SUDHL5 (cell line): ENCODE measurements around the gene MAS1.

- PRO-cap, result unidirectional peak, plus-strand start at chr6:157761831; unidirectional peak, plus-strand start at chr6:157761850
These were observed 61.4 kb upstream of the SNX9 start for GRCh38 chr6:157761661-157761968.

- PRO-cap, result no peak
These were observed 9.4 kb upstream of the SNX9 start for GRCh38 chr6:157813636-157814150.

DNA sequence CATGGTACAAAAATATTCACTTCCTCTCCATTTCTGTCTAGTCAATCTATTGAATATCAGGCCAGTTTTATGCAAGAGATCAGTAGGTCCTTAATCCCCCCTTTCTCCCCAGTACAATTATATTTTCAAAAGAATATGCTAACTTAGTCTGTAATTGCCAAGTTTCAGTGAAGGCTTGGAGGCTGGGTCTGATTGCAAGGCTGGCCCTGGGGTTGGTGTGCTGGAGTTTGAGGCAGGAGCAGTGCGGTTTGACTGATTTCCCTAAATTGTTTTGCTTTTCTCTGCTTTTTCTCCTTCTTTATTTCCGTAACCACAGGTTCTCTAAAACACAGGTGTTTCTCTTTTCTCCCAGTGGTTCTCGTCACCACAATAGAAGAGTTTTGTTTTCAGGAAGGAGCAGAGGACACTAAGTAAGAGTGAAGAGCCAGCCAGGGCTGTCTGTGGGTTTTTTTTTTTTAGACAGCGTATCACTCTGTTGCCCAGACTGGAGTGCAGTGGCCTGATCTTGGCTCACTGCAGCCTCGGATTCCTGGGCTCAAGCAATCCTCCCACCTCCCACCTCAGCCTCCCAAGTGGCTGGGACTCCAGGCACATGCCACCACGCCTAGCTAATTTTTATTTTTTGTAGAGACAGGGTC is 8.2 kb upstream of the SNX9 start:
- PRO-cap, result no peak

- PRO-cap, result no peak
These were observed 51.4 kb downstream of the SNX9 start for GRCh38 chr6:157874248-157874978.

DNA sequence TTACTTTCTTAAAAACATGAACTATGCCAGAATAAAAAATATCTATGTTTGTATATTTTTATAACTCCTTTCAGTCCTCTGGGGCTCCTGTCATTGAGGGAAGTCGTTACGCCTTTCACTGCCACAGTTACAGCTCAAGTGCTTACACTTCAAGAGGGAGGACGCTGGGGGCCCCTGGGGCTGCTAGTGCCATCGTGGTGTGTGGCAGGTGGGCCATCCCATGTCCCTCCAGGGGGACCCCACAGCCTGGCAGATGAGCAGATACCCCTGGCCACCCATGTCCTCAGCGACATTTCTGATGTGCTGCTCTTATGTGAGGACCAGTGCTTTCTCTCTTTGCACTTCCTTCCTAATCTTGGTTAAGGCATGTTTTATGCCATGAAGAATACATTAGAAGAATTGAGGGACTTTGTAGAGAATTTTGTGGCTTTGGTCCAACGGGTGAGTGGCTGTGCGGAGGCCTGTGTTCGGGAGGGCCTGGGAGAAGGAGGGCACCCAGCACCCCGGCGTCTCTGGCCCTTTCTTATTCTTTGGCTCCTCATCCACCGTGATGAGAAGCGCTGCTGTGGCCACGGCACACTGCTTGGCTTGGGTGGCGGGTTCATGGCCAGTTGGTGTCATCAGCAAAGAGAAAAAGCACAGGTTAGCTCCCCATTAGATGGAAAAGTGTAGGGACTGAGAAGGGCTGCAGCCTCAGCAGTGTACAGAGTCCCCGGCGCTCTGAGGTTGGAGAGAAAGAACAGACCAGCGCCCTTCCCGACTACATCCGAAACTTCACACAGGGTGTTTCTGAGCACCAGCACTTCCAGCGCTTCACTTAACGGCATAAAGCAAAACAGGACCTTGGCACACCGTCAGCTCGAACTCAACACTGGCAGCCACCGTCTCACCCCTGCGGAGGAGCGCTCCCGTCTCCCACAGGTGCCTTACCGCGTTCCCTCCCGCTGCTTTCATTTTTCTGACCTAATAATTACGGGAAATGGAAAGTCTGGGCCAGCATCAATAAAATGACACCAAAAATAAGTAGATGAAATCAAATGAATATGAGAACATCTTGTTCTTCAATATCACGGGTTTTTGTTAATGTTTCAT is 38.1 kb upstream of the SYNJ2 start:
- PRO-cap, result no peak

DNA sequence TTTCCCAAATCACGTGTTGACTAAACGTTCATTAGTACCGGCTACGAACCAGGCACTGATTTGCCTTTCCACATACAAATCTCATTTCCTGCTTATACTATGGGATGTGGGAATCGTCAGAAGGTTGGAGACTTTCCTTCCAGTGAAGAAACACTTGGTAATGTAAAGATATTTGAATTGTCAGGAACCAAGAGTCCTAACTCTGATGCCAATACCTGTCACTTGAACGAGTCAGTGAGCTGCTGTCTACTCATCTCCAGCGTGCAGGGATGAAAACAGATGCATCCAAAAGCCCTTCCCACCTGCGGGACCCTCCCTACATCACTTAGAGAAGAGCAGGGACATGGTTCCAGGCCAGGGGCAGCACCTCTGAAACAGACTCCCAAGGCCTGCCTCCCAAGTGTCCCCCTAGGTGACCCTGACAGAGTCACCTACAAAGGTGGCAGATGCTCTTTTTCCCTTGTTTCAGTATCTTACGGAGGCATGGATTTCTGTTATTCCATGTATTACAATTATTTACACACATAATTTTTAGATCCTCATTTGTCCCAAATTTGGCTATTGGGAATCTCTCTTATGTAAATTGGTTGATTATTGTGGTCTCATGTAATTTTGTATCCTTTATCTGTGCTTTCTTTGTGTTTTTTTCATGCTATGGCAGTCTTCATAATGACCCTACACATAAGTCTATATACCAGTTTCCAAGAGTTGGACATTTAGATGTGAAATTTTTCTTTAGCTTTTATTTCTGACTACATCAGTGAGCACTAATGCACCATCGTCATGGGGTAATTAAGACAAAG is 33.7 kb upstream of the SYNJ2 start:
- PRO-cap, result no peak

- PRO-cap, result no peak
These were observed 765 bp upstream of the SYNJ2 start for GRCh38 chr6:157980886-157981310.

DNA sequence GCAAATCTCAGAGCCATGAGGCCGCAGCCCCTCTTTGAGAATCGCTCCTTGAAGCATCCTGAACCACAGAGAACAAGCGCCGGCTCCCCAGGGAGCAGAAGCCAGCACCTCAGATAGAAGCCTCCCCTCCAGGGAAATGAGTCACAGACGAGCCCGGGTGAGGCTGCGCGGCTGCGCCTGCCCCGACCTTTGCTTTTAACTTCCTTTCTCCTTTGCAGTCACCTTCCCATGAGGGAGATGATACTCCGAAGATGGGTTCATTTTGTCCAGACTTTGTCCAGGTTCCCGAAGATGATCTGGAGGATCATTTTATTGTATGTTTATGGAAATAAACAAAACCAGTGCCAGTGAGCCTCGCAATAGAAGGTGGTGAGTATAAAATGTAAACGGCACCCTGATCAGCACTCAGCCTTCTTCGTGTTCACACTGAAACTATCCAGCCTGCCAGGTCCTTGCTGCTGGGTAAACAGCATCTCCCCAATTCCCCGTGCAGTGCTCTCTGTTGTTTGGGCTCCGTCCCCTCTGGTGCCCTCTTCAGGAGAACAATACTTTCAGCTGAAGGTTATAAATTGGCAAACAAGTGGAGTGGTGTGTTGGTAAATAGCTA is 41.6 kb upstream of the TMEM181 start:
- PRO-cap, result no peak

GRCh38 chr6:158543479-158544051 is 16.3 kb upstream of the TMEM181 start:
- PRO-cap, result no peak

DNA sequence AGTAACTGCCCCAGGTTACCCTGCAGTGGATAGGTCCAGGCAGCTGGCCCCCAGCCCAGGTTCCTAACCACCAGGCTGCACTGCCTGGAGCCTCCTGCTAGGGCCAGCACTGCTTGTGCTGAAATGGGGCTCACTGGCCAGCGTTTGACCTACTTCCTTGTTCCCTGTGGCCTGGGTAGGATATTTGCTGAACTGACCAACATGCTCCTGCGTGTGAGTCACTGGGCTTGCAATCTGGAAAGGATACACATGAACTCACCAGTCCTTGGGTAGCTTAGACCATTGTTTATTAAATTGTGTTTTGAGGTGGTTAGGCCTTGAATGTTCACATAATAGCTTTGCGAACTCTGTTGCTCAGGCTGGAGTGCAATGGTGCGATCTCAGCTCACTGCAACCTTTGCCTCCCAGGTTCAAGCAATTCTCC is 3.6 kb downstream of the TMEM181 start:
- PRO-cap, result no peak

DNA sequence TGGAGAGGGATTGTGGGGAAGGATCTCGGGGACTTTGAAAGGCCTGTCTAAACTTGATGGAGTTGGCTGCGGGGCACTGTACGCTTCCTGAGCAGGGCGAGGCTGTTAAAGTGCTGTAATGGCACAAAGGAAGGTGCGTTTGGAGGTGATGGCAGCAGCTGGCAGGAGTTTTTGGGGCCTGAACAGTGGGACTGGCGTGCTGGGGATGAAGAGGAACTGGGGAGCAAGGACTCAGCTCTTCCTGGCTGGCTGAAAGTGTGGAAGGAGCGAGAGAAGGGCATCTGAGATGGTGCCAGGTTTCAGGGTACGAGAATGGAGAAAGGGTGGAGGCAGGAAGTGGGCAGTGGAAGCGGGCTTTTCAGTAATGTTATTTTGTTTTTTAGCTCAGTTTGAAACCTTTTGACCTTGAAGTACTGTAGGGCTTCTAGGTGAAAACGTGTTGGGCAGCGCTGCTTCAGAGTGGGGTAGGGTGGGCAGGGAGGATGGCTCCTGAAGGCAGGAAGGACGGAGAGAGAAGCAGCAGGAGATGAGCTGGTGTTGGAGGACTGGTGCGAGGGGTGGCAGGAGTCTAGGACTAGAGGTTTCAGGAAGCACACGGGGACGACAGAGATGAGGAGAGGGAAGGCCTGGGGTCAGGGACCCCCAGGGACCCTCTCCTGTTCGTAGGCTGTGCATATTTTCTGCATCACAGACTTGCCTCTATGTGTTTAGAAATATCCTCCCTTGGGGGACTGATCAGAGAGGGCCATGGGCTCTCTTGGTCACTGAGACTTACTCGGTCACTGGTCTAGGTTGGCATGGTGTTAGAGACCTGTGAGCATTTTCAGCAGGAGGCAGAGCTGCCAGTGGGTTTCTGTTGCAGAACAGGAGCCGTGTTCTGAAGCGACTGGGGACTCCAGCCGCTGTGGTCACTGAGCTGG is 8.2 kb downstream of the TMEM181 start:
- PRO-cap, result no peak

DNA sequence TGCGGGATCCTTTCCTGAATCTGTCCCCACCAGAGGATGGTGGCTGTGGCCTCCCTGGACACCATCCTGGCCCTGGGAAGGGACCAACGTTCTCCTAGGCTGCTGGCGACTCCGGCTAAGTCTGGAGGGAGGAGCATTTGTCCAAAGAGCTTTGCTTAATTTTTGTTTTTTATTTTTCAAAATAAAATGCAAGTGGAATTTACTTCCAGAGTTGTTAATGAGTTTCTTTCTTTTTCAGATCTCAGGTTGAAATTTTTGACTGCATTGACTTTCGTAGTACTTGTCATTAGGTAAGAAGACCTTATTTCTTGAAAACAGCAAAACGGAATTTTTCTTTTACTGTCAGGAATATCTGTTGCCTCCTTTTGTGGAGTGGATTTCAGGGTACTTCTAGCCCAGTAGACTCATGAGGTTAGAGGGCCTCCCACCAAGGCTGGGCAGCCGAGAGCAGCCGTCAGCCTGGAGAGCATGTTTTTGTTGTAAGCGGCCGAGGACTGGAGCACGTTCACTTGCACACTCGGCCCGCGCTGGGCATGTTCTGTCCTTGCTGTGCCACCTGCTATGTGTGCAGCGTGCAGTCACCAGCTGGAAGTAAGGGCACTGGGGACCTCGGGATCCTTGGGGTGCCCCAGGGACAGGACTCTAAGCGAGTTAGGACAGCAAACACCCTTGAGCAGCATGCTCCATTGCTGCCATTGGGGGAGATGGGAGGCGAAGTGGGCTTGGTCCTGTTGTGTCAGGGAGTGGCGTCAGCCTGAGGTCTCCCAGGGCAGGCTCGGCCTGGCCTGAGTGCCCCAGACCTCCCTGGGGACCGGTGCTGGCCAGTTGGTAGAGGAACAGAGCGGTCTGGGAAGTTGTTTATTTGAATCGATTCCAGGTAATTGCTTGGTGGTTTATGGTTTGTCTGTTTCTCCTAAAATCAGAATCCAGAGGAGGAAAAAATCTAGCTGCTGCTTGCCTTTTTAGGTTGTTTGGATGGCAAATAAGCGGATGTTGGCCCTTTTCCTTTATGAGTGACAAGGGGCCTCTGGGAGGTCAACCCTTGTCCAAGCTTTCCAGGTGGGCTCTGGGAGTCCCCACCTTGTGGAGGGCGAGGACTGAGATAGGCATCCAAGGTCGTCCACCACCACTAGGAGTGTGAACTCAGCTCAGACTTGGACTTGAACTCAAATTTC is 18.7 kb downstream of the DYNLT1 start:
- PRO-cap, result no peak

- PRO-cap, result no peak
These were observed 47.3 kb downstream of the EZR start for GRCh38 chr6:158771642-158772538.

- PRO-cap, result no peak
These were observed 22.5 kb downstream of the RSPH3 start for GRCh38 chr6:158977291-158978087.

DNA sequence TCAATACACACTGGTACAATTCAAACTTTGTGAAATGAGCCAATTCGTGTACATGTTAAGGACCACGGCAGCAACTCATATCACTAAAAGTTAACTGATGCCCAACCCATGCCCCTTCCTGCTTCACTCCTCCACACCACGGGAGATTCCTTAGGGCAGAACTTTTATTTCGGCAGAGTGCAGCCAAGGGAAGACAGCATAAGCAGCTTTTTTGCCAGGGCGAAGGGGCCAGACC is 942 bp downstream of the RSPH3 start:
- PRO-cap, result no peak

- PRO-cap, result no peak
These were observed 29.5 kb upstream of the TAGAP start for GRCh38 chr6:159074298-159074774.

GRCh38 chr6:159217365-159218064 is 48.3 kb downstream of the FNDC1 start:
- PRO-cap, result bidirectional peak, plus-strand start at chr6:159217796, minus-strand start at chr6:159217666

GRCh38 chr6:159732727-159733271 is 5.5 kb downstream of the WTAP start:
- PRO-cap, result no peak

GRCh38 chr6:159890722-159891085 is at the start of gene MAS1:
MAS1 (plus strand) TSS chr6:159890988.
- PRO-cap, result no peak

DNA sequence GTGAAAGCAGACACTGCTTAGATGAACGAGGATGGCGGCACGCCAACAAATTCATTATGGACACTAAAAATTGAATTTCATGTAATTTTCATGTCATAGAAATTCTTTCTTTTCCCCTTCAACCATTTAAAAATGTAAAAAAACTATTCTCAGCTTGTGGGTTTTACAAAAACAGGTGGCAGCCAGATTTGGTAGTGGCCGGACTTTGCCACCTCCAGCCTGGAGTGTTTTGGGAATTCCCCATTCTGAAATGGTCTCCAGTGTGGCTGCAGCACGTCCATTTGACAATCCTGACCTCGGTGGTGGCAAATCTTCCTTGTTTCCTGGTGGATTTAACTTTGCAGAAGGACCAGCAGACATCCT is 26.0 kb downstream of the MAS1 start:
- PRO-cap, result no peak